Daoy (cell line): ENCODE measurements around the genes DNASE1L3, KCTD6 and ACOX2.

GRCh38 chr3:58178554-58179145 lies 32.1 kb downstream of the DNASE1L3 start:
- RAMPAGE, long total RNA = no peak

GRCh38 chr3:58189026-58189652 lies 21.6 kb downstream of the DNASE1L3 start:
- RAMPAGE, long total RNA = no peak

GRCh38 chr3:58210717-58211569 lies at the start of gene DNASE1L3:
TSS of gene DNASE1L3 (minus strand) at chr3:58210972.
- RAMPAGE, long total RNA = no peak

- RAMPAGE, long total RNA = no peak
Observed at GRCh38 chr3:58388478-58389079, 45.1 kb downstream of the PDHB start.

GRCh38 chr3:58491460-58492538 lies at the start of gene KCTD6:
TSS of gene KCTD6 (plus strand) at chr3:58492096.
- RAMPAGE, long total RNA = no peak

GRCh38 chr3:58522806-58523511 lies 14.0 kb downstream of the ACOX2 start:
- RAMPAGE, long total RNA = no peak

DNA sequence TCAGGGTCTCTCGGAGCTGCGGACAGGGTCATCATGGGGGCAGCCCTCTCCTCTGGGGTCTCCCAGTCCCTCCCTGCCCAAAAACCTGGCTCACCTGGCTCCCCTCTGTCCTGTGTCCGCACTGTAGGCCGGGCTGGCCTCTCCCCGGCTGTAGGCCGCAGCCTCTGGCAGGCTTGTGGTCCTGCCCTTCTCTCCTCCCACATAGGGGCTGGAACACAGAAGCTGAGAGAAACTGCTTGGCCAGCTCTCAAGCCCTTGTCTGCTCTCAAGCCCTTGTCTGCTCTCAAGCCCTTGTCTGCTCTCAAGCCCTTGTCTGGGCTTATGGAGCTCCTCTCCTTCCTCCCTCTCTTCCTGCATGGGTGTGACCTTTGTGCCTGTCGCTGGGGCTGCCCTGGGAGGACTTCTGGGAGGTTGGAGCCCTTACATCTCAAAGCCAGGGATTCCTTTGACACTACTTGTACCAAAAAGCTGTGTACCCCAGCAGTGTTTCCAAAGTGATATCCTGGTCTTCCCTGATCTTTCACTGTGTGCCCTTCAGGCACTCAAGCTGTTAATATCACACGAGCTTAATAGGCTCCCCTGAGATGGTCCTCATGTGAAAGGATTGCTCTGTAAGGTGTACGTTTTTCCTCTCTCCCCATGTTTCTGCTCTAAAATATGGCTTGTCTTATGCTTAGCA lies at the start of gene ACOX2:
ACOX2 (minus strand) TSS at position 166 of the 679 bp plus-strand sequence.
- RAMPAGE, long total RNA = no peak

DNA sequence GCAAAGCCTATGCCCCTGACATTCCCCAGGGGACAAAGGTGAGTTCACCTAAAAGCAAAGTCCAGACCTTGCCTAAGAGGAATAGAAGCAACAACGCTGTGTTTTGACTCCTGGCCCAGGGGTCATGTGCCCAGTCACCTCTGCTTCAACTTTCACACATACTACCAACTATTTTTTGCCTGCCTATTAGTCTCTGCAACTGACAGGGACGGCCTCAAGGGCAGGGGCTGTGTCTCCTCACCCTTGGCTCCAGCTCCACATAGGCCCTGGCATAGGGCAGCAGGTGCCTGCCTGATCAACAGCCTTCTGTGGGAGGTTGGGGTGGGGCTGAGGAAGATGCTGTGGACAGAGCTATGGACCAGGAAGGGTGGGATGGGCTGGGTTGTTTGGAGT lies 41.9 kb downstream of the FAM3D start:
- RAMPAGE, long total RNA = no peak

DNA sequence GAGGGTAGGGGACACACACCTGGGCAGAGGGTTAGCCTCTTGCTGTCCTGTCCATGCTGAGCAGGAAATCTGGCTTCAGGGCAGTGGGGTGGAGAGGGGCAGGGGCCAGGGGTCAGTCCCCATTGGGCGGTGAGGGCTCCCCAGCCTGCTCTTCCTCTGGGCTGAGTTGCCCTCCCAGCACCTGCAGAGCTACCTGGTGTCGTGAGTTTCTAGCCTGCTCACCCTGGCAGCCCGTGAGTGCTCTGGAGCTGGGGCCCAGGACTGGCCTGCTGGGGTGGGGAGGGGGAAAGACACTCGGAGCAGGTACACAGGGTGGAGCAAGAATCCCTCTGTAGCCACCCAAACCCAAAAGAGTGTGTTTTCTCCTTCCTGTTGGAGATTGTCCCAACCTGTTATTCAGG lies 9.1 kb downstream of the FAM3D start:
- RAMPAGE, long total RNA = no peak

- RAMPAGE, long total RNA = no peak
Observed at GRCh38 chr3:58720747-58721058, 54.1 kb upstream of the FAM3D start.

DNA sequence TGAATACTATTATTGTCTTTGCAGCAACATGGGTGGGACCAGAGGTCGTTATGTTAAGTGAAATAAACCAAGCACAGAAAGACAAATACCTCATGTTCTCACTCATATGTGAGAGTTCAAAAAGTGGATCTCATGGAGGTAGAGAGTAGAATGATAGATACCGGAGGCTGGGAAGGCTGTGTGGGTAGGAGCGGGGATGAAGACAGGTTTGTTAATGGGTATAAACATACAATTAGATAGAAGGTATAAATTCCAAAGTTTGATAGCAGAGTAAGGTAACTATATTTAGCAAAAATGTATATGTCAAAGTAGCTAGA lies 118.5 kb upstream of the FAM3D start:
- RAMPAGE, long total RNA = no peak

- RAMPAGE, long total RNA = no peak
Observed at GRCh38 chr3:58842459-58843046, 176.0 kb upstream of the FAM3D start.

DNA sequence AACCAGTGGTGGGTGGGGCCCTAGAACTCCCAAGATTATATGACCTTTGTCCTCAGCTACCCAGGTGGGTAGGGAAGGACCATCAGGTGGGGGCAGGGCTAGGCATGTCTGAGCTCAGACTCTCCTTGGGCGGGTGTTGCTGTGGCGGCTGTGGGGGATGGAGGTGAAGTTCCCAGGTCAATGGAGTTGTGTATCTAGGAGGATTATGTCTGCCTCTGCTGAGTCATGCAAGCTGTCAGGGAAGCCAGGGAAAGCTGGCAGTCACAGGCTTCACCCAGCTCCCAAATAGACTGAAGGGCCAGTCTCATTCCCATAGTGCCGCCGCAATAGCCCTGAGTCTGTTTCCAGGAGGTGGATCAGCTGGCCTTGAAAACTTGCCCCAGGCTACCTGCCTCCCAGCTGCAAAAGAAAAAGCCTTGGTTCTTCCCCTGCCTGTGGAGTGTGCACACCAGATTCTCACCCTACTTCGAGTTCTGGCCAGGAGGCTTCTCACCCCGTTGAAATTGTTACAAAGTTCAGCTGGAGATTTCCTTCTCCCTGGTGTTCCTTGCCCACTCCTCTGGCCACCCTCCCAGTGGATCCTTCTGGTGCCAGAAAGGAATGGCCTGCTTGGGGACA lies 139.8 kb upstream of the CFAP20DC start:
- RAMPAGE, long total RNA = no peak

GRCh38 chr3:59808802-59809468 lies 759.1 kb upstream of the CFAP20DC start:
- RAMPAGE, long total RNA = no peak

DNA sequence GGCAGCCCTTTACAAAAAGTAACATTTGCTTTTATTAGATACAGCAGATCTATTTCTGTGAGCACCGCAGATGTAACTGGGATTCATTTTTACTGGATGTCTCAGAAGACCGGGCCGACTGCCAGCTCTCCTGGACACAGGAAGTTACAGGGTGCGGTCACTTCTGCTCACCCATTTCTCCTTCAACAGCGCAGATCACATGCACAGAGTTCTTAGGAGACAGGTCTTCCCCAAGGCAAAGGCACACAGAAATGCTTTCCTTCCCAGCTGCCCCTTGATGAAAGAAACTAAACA lies 768.7 kb upstream of the CFAP20DC start:
- RAMPAGE, long total RNA = no peak

DNA sequence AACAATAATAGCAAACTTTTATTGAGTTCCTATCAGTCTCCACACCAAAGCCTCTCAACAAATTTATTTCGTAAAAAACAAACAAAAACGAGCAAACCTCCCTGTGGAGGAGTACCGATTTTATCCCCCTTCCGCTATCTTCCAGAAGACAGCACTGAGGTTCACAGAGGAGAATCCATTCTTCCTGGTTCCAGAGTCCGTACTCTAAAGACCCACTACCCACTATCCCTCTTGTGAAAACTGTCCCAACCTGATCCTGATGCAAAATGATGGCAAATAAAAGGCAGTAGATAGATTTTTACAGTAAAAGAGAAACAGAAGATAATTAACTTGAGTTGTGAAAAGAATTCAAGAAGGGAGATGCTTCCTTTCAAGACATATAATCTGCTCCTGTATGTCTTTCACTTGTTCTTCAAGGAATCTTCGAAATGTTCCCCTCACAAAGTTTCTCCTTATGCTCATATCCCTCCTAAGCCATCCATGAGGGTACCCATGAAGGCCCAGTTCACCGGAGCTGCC lies 1027.1 kb downstream of the FHIT start:
- RAMPAGE, long total RNA = no peak

DNA sequence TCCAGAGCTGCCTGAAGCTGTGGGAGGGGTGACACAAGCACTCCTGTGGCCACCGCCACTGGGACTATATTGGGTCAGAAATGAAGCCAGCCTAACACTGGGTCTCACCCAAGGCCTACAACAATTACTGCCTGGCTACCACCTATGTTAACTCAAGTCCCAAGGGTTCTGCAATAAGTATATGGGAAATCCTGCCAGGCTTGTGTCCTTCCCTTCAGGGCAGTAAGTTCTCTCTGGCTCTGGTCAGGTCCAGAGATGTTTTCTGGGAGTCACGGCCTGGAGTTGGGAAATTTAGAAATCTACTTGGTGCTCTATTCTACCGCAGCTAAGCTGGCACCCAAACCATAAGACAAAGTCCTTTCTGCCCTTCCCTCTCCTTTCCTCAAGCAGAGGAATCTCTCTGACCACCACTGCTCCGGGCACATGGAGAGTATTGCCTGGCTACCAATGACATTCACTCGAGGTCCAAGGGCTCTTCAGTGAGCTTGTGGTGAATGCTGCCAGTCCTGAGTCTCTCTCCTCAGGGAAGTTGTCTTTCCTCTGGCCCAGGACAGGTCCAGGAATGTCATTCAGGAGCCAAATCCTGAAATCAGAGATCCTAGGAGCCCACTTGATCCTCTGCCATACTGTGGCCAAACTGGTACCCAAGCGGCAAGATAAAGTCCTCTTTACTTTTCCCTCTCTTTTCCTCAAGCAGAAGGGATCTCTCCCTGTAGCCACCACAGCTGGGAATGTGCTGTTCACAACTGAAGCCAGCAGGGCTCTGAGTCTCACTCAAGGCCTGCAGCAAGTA lies 781.0 kb downstream of the FHIT start:
- RAMPAGE, long total RNA = no peak

GRCh38 chr3:61642315-61643291 lies 81.2 kb downstream of the PTPRG start:
- RAMPAGE, long total RNA = no peak

DNA sequence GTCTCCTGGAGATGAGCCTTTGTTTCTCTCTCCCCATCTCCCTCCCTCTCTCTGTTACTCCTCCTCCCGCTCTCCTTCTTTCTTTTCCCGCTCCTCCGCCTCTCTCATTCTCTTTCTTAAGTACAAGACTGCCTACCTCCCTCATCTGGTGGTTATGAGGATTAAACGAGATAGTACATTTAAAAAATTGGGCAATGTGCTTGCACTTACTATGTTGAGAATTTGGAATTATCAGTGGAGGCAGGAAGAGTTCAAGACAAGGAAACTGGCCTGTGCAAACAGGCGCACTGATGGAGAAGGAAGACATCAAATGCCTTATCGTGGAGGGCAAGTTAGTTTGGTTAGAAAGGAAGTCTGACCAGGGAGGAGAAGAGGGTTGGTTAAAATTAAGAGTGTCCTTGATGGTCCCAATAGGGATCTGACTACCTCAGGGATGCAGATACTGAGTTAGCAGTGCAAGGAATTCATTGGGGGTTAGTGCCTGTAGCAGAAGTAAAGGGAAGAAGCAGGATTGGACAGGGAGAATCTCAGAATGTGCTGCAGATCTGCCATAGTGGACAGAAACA lies 123.7 kb downstream of the PTPRG start:
- RAMPAGE, long total RNA = no peak

DNA sequence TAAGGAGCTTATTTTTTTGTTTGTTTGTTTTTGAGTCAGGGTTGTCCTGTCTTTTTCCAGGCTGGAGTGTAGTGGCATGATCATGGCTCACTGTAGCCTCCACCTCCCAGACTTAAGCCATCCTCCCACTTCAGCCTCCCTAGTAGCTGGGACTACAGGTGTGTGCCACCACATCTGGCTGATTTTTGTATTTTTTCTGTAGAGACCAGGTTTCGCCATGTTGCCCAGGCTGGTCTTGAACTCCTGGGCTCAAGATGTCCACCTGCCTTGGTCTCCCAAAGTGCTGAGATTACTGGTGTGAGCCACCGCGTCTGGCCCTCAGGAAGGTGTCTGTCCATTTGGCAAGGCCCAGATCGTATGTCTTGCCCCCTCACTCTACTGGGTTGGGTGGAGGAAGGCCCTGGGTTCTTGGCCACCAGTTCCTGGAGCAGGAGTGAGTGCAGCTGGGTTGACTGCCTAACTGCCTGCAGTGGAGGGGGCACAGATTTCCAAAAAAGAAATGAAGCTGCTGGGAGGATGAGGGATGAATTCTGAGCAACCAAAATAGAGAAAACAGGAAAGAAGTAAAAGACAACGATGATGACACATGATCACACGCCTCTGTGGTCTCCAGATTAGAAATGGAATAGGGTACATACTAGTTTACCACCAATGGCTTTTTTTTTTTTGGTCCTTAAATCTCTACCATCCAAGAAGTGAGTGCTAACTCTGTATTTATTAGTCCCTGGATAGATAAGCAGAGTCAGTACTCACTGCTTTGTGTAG lies 154.0 kb downstream of the PTPRG start:
- RAMPAGE, long total RNA = no peak